ENCODE measurements around a stretch of chr2.

DNA sequence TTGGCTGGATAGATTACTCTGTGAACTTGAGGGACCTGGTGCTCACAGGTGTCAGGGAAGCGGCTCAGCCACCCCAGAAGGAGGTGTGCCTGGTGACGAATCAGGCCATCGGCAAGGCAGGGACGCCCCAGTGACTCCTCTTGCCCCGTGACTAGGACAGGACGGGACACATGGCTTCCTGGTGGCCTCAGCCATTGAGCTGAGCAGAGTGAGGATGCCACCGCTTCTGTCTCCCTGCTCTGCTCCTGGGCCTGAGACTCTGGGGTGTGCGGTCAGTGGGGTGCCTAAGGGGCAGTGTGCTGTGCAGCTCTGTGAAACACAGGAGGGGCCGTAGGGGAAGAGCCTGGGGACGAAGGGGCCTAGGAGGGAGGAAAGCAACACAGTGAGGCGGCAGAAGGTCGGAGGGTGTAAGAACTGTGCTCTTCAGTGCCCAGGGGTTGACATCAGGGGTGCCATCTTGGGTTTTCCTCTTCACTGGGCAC is 24.3 kb downstream of the IGFBP5 start:
- PRO-cap = no peak
- RAMPAGE, long total RNA, 4 experiments = no peak in any of the 4 experiments

- PRO-cap = no peak
- RAMPAGE, long total RNA, 4 experiments = no peak in any of the 4 experiments
Measured at GRCh38 chr2:216673986-216674570, 21.3 kb downstream of the IGFBP5 start.

DNA sequence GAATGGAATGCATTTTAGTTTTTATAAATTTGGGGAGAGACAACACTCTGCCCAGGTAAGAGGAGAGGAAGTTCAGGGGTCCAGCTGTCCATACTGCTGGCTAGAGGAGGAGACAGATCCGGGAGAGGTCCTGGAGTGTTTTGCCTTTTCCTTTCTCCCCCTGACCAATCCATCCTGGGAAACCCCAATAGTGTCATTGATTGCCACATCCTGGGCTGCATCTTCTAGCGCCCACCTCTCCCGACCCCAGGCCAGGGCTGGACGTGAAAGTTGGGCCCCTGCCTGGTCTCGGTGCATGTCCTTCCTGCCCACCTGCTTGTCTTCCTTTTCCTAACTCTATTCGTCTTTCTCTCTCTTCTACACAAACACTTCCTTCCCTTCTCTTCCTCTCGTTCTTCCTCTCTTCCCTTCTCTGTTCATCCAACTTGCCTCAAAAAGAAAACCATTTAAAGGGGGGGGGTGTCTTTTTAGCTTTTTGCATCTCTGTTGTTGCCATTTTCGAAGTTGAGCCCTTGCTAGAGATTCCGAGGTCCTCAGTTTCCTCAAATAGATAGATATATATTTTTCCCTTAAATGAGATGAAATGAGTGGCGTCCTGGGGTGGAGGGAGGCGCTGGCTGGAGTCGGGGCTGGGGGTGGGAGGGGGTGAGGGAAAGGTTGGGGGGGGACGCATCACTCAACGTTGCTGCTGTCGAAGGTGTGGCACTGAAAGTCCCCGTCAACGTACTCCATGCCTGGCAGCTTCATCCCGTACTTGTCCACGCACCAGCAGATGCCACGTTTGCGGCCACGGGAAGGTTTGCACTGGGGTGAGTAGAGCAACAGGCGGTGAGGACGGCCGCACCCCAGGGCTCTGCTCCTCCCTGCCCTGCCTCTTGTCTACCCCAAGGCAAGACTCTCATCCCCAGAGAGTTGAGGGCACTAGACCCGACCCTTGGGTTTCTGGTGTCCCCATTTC is 19.0 kb downstream of the IGFBP5 start:
- PRO-cap = no peak
- RAMPAGE, long total RNA, 4 experiments = no peak in any of the 4 experiments

DNA sequence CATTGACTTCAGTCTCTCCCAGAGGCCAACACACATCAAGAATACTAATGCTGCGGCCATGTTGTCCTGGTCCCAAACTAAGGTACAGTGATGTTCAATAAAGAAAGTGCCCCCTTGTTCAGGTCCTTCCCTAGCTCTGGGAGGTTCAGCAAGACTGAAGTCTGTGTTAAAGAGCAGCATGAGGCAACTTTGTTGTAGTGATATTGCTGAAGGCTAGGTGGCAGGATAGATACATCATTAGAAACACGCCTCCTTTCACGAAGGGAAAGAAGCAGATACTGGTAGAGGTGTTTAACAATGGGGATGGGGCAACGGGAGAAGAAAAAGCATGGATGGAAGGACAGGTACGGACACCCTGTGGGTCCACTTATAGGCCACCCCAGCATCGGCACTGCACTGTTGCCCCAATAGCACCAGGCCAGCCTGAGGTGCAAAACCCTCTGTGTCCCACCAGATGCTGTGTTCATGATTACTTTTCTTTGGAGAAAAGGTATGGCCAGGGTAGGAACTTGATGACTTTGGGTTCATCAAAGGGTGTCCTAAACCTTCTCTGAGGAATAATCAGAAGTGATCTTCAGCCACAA is 3.5 kb upstream of the IGFBP5 start:
- PRO-cap = no peak
- RAMPAGE, long total RNA, 4 experiments = no peak in any of the 4 experiments

- PRO-cap = no peak
- RAMPAGE, long total RNA, 4 experiments = no peak in any of the 4 experiments
Measured at GRCh38 chr2:217223255-217223955, 363.5 kb upstream of the TNP1 start.

GRCh38 chr2:217247372-217248007 is 387.6 kb upstream of the TNP1 start:
- PRO-cap = no peak
- RAMPAGE, long total RNA, 4 experiments = no peak in any of the 4 experiments

DNA sequence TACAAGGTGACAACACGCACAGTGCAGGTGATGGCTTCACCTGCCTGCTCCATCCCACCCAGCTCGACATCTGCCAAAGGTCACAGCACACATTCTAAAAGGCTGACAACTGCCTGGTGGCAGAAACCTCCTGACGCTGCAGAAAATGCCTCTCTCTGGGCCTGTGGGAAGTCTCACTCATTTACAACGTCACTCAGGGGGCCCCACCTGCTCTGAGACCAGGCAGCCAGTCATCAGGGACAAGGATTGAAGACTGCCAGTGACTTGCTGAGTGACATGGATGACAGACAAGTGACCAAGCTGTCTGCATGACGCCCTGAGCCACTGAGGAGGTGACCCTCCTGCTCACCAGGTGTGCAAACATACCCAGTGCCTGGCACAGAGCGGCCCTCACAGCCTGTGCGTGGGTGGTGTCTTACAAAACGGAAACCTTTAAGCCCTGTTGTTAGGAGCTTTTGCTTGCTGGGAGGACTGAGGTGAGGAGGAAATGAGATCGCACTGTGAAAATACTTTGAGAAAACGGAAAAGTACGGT is 392.4 kb downstream of the TNS1 start:
- PRO-cap = no peak
- RAMPAGE, long total RNA, 4 experiments = no peak in any of the 4 experiments

- PRO-cap = no peak
- RAMPAGE, long total RNA, 4 experiments = no peak in any of the 4 experiments
Measured at GRCh38 chr2:217826540-217827215, 176.1 kb downstream of the TNS1 start.

GRCh38 chr2:217828469-217828977 is 174.3 kb downstream of the TNS1 start:
- PRO-cap = no peak
- RAMPAGE, long total RNA, 4 experiments = no peak in any of the 4 experiments

GRCh38 chr2:217835940-217836185 is 166.9 kb downstream of the TNS1 start:
- PRO-cap = no peak
- RAMPAGE, long total RNA, 4 experiments = no peak in any of the 4 experiments

DNA sequence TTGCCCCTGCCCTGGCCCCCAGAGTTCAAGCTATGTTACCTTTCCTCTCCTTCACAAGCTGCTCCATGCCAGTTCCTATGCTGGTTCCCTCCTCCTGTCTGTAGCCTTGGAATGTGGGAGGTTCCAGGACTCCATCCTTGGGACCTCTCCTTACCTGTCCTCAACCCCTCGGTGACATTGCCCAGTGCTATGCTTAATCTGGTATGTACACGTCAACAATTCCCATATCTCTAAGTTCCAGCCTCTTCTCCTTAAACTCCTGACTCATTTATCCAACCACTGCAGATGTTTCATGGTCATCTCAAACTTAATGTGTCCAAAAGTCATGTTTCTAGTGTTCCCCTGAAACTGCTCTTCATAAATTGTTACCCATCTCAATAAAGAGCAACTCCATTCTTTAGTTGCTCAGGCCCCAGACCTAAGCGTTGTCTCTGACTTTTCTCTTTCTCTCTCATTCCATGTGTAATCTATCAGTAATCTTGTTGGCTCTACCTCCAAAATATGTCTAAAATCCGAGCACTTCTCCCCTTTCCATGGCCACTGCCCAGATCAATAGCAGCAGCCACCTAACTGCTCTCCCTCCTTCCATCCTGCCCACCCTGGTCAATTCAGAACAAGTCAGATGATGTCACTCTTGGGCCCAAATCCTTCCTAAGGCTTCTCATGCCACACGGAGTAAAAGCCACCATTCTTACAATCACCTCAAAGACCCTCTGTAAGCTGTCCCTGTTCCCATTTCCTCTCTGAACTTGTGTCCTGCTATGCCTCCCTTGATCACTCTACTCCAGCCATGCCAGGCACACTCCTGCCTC is 160.6 kb downstream of the TNS1 start:
- PRO-cap = no peak
- RAMPAGE, long total RNA, 4 experiments = no peak in any of the 4 experiments

GRCh38 chr2:217847754-217848733 is 154.8 kb downstream of the TNS1 start:
- PRO-cap = no peak
- RAMPAGE, long total RNA, 4 experiments = no peak in any of the 4 experiments

- PRO-cap = no peak
- RAMPAGE, long total RNA, 4 experiments = no peak in any of the 4 experiments
Measured at GRCh38 chr2:217865984-217867044, 136.5 kb downstream of the TNS1 start.

DNA sequence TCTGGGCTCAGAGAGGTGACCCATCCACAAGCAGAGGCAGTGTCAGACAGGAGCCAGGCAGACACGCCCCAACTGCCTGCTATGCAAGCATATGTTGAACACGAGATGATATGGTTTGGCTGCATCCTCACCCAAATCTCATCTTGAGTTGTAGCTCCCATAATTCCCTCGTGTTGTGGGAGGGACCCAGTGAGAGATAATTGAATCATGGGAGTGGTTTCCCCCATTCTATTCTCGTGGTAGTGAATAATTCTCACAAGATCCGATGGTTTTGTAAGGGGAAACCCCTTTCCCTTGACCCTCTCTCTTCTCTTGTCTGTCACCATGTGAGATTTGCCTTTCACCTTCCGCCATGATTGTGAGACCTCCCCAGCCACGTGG is 114.4 kb downstream of the TNS1 start:
- PRO-cap = no peak
- RAMPAGE, long total RNA, 4 experiments = no peak in any of the 4 experiments

- PRO-cap = no peak
- RAMPAGE, long total RNA, 4 experiments = no peak in any of the 4 experiments
Measured at GRCh38 chr2:217889431-217889782, 113.4 kb downstream of the TNS1 start.

DNA sequence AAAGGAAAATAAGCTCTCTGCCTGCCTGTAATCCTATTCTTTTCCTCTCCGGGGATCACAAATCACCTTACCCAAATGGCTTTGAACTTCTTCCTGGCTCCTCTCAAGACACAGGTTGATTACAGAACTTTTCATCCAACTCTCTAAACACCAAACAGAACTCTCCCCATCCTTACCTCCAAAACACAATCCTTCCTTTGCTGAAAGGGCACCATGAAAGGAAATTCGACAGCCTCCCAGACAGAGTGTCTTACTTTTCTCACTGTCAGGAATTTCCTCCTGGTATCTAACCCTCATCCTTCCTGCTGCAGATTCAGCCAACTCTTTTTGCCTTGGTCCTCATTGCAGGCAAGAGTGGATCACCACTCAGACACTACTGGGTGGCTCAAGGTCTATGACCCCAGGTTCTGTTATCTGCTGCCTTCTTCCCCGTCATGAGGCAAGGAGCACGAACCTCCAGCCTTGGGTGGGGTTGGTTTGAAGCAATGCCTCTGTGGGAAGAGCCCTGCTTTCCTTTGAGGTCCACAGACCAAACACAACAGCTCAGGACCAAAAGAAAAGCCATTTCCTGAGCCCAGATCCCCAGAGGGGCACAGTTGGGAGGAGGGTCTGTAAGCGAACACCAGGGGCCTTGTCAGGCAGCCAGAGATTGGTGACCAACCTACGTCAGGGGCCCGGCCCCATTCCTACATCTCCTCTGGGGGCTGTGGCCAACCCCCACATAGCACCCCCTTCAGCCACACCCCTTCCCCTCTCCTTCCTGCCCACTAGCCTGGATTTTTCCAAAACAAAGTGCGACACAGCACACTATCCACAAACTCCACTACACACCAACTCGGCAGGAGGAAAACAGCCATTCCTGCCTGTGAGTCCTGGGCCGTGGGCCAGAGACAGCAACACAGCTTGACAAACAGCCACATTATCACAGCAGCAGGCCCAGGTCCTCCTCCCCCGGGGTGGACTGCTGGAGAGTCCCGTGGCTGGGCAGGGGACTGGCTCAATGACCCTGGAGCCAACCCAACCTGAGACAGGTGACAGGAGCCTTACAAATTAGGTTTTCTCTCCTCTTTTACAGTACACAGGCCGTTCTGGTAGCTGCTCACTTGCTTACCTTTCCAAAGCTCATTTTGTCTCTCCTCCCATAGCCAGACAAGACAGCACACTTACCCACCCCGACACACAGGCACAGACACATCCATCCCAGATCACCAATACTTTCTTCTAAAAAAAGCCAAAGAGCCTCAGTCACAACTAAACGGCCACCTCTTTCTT is 98.9 kb downstream of the TNS1 start:
- PRO-cap = no peak
- RAMPAGE, long total RNA, 4 experiments = no peak in any of the 4 experiments

- PRO-cap = no peak
- RAMPAGE, long total RNA, 4 experiments = no peak in any of the 4 experiments
Measured at GRCh38 chr2:217935097-217935451, 67.7 kb downstream of the TNS1 start.

- PRO-cap = no peak
- RAMPAGE, long total RNA, 4 experiments = no peak in any of the 4 experiments
Measured at GRCh38 chr2:217936125-217936662, 66.6 kb downstream of the TNS1 start.

DNA sequence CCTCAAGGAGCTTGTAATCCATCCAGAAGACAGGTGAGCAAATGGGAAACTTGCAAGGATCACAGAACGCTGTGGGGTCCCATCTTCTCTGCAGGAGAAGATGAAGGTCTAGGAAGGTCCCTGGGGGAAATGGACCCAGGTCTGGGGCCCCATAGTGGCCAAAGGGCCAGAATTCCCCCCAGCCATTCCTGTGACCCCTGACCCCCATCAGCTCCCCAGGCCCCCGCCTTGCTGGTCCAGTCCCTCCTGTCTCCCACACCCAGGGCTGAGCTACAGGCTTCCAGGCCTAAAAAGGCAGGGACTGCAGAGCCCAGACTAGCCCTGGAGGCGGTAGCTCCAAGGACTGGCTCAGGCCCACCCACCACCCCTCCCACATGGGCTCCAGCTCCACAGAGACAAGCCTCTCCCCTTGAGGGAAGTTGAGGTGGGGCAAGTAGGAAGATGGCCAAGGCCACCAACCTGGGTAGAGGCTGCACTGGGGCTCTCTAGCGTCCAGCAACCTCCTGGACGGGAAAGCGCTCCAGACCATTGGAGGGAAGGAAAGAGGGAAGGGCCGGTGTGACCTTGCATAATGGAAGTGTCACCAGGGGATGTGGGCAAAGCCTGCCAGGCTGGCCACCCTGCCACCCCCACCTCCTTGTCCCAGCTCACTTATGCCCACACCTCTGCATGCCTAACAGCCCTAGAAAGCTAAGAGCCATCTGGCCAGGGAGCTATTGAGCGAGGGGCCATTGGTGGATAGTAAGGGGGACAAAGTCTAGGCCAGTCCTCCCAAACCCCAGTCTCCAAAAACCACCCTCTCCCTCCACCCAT is 63.1 kb downstream of the TNS1 start:
- PRO-cap = no peak
- RAMPAGE, long total RNA, 4 experiments = no peak in any of the 4 experiments

DNA sequence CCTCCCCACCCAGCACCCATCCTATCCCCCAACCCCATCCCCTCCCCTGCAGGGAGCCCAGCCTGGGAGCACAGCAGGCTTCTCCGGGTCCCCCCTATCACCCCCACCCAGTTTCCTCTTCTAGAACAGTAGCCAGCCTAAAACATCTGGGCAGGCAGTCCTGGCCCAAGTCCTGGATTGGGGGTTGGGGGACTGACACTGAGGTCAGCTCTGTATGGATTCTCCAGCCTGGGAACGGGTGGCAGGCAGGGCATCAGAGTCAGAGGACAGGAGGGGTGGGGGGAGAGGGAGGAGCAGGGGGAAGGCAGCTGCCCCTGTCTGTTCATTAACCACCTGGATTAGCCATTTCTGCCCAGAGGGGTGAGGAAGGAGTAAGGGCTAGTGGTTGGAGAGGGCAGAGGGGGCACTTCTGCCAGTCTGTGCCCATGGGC is 60.0 kb downstream of the TNS1 start:
- PRO-cap = no peak
- RAMPAGE, long total RNA, 4 experiments = no peak in any of the 4 experiments

Measured in omental fat pad (tissue), 4 donors.